H1 (cell line): ENCODE results near the genes KCNMB3, MFN1 and DNAJC19.

DNA sequence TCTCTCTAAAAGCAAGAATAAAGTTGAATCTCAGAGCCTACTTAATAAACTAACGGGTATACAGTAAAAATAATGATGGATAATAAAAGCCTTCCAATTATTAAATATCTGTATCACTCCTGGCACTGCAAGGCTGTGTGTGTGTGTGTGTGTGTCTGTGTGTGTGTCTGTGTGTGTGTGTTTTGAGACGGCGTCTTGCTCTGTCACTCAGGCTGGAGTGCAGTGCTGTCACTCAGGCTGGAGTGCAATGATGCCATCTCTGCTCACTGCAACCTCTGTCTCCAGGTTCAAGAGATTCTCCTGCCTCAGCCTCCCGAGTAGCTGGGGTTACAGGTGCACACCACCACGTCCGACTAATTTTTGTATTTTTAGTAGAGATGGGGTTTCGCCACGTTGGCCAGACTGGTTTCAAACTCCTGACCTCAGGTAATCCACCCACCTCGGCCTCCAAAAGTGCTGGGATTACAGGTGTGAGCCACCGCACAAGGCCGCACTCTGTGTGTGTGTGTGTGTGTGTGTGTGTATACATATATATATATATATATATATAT lies 62.4 kb downstream of the TBL1XR1 start:
- RRBS, result no CpG with 5 or more reads among the region's 11 CpGs
CAGE:
- cytosol, long polyA plus RNA, result no peak
- long polyA plus RNA, result no peak
- nucleus, long polyA plus RNA, result no peak

- RRBS, result no CpG with 5 or more reads among the region's 7 CpGs
CAGE:
- cytosol, long polyA plus RNA, result no peak
- long polyA plus RNA, result no peak
- nucleus, long polyA plus RNA, result no peak
Observed at GRCh38 chr3:177185043-177185736, 12.1 kb downstream of the TBL1XR1 start.

- RRBS, result no CpG with 5 or more reads among the region's 6 CpGs
CAGE:
- cytosol, long polyA plus RNA, result no peak
- long polyA plus RNA, result no peak
- nucleus, long polyA plus RNA, result no peak
Observed at GRCh38 chr3:177201700-177201963, 4.3 kb upstream of the TBL1XR1 start.

DNA sequence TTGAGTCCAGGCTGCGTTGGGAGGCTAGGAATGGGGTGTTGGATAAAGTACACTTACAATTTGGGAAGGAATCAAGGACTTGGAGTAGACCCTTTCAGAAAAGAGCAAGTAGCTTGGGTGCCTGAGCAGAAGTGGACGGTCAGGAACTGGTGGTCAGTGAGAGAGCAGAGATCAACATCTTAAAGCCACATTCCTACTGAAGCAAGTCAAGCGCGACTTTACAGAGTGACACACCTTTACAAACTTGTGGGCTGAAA lies 82.1 kb upstream of the TBL1XR1 start:
- RRBS, result no CpG with 5 or more reads among the region's 4 CpGs
CAGE:
- cytosol, long polyA plus RNA, result no peak
- long polyA plus RNA, result no peak
- nucleus, long polyA plus RNA, result no peak

DNA sequence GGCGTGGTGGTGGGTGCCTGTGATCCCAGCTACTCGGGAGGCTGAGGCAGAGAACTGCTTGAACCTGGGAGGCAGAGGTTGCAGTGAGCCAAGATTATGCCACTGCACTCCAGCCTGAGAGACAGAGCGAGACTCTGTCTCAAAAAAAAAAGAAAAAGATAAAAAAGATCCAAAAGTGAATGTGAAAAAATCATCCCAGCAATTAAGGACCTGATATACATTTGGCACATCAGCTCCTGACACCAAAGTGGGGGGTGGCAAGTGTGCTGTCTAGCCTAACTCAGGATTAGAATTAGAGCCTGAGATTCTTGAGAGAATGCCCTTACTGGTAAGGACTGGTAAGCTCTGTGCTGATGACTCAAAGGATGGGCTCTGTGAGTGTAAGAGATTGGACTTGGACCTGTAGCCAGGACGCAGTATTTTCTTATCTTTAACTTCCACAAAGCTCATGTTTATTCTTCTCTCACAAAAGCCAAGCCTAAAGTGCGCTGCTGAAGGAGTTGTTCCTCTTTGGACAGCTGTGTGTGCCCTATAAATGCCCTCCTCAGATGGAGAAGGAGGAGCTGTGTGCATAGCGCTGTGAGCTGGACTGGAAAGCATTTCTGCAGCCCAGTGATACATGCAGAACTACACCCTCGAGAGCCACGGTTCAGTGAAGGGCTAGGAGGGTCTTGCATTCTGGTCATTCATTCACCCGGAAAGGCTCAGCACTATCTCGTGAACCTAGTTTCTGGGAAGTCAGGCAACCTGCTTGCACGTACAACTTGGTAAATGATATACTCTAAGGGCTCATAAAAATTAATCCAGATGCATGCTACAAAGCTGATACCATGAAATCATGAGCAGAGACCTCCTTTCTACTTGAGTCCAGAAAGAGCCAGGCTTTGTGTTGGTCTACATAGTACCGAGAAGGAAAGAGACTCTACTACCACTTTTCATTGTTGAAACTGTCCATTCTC lies 102.8 kb upstream of the TBL1XR1 start:
- RRBS, result no CpG with 5 or more reads among the region's 12 CpGs
CAGE:
- cytosol, long polyA plus RNA, result no peak
- long polyA plus RNA, result no peak
- nucleus, long polyA plus RNA, result no peak

DNA sequence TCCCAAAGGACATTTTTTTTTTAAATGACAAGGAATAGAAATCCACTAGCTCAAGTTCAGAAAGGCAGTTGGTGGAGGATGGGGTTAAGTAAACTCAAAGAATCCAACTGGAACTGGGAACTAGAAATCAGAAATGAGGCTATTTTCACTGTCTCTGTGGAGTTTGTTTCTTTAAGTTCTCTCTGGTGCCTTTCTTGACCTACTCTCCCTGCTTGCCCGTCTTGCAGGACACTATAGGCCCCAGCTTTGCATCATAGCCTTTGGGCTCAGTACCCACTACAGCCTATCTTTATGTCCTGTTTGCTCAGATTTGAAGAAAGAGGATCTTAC lies 231.7 kb upstream of the TBL1XR1 start:
- RRBS, result no CpG with 5 or more reads among the region's 1 CpG
CAGE:
- cytosol, long polyA plus RNA, result no peak
- long polyA plus RNA, result no peak
- nucleus, long polyA plus RNA, result no peak

GRCh38 chr3:177449399-177449761 lies 252.1 kb upstream of the TBL1XR1 start:
- RRBS, result no CpG with 5 or more reads among the region's 3 CpGs
CAGE:
- cytosol, long polyA plus RNA, result no peak
- long polyA plus RNA, result no peak
- nucleus, long polyA plus RNA, result no peak

DNA sequence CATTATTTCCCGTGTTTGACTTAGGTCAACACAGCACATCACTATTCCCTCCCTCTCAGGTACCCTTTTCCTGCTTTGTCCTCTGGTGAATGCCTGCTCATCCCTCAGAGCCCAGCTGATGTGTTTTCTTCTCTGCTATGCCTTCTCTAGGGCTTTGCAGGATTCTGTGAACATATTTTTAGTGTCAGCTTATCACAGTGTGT lies 267.0 kb upstream of the TBL1XR1 start:
- RRBS, result no CpG with 5 or more reads among the region's 1 CpG
CAGE:
- cytosol, long polyA plus RNA, result no peak
- long polyA plus RNA, result no peak
- nucleus, long polyA plus RNA, result no peak

DNA sequence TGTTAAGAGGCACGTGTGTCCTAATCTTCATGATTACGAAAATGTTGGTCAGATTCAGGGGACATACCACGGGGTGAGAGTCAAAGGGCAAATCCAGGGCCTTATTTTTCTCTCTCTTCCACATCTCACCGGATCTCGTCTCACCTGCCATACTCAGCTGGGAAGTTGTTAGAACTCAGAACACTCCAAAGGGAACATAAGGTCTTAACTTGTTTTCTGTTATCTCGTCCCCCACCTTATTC lies 475.3 kb upstream of the TBL1XR1 start:
- RRBS, result no CpG with 5 or more reads among the region's 6 CpGs
CAGE:
- cytosol, long polyA plus RNA, result no peak
- long polyA plus RNA, result no peak
- nucleus, long polyA plus RNA, result no peak

- RRBS, result no CpG with 5 or more reads among the region's 4 CpGs
CAGE:
- cytosol, long polyA plus RNA, result no peak
- long polyA plus RNA, result no peak
- nucleus, long polyA plus RNA, result no peak
Observed at GRCh38 chr3:178418896-178419409, 117.3 kb upstream of the KCNMB2 start.

DNA sequence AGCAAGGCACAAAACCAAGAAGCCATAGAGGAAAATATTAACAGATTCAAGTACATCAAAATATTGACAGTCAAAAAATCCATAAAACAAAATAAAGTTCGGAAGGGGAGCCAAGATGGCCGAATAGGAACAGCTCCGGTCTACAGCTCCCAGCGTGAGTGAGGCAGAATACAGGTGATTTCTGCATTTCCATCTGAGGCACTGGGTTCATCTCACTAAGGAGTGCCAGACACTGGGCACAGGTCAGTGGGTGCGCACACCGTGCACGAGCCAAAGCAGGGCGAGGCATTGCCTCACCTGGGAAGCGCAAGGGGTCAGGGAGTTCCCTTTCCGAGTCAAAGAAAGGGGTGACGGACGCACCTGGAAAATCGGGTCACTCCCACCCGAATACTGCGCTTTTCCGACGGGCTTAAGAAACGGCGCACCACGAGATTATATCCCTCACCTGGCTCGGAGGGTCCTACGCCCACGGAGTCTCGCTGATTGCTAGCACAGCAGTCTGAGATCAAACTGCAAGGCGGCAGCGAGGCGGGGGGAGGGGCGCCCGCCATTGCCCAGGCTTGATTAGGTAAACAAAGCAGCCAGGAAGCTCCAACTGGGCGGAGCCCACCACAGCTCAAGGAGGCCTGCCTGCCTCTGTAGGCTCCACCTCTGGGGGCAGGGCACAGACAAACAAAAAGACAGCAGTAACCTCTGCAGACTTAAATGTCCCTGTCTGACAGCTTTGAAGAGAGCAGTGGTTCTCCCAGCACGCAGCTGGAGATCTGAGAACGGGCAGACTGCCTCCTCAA lies 211.6 kb downstream of the ZMAT3 start:
- RRBS, result no CpG with 5 or more reads among the region's 32 CpGs
CAGE:
- cytosol, long polyA plus RNA, result no peak
- long polyA plus RNA, result no peak
- nucleus, long polyA plus RNA, result no peak

DNA sequence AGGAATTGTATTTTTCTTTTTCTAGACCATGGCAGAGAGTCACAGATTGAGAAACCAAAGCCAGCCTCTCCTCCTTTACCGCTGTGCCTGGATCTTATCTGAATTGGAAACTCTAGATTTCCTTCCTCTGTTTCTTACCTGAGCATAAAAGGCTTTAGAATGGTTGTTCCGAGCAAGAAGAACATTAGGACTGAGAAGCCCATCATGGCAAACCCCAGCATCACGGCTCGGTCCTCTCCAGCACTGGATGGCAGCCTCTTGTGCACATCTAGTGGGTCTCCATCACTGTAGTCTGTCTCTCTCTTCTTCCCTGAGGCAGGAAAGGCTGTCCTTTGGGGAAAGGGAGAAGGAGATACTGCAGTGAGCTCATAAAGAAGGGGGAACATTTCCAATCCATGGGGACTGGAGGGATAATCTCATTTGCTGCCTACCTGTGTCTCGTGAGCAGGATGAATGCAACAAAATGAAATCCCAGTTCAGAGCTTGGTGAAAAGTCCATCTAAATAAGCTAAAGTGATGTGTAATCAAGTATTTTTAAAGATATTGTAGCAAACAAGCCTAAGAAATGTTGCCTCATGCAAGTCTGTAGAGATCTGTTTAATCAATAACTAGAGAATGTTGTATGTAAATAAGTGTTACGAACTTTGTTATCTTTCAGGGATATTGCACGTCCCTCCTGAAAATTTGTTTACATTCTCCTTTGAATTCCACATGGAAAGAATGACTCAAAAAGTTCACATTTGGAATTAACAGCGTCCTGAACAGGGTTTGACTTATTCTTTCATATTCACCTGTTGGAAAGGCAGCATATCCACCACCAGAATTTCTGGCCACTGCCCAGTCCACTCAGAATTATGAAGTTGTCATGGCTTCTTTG lies at the start of gene KCNMB3:
TSS of gene KCNMB3 (minus strand) at position 510 of the 877 bp plus-strand sequence.
- RRBS, result no CpG with 5 or more reads among the region's 8 CpGs
CAGE:
- cytosol, long polyA plus RNA, result no peak
- long polyA plus RNA, result no peak
- nucleus, long polyA plus RNA, result no peak

DNA sequence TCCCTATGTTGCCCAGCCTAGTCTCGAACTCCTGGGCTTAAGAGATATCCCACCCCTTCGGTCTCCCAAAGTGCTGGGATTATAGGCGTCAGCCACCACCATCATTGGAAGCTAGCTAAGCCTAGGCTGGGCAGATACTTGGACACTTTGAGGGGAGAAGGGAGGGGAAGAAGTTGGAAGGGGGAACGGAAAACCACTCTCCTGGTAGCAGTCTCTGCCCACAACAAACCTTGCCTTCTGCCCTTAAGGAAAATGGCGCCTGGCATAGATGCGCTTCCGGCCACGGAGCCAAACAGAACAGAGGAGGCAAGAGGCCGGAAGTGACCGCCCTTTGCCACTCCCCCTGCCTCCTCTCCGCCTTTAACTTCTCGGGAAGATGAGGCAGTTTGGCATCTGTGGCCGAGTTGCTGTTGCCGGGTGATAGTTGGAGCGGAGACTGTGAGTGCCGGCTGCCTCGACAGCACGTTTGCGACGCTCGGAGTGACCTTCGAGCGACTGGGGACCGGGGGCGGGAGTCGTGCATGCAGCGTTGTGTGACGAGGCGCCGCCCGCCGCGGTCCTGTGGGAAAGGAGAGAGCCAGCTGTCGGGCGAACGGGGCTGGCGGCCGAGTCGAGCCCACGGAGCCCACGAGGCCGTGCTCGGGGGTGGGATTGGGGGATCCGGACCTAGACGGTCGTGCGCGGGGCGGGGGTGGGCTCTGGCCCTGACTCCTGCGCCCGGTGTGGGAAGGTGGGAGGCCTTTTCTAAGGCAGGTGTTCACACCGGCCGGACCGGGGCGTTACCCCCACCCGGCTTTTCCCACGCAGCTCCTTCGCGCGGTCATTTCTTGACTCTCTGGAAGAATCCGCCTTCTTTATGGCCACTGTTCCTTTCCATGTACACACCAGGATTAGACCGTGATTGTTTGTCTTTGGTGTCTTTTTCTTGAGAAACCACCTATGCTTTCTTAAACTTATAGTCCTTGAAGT lies at the start of gene MFN1:
TSS of gene MFN1 (plus strand) at position 337 of the 969 bp plus-strand sequence.
- RRBS, result 1% methylated on average over 21 of the region's 62 CpGs
CAGE:
- cytosol, long polyA plus RNA, result no peak
- long polyA plus RNA, result start-site peak on the plus strand centred at position 356 of the sequence, 32 bp wide, 43 and 68 reads in 2 replicates
- nucleus, long polyA plus RNA, result start-site peak on the plus strand centred at position 368 of the sequence, 34 bp wide, 89 reads

DNA sequence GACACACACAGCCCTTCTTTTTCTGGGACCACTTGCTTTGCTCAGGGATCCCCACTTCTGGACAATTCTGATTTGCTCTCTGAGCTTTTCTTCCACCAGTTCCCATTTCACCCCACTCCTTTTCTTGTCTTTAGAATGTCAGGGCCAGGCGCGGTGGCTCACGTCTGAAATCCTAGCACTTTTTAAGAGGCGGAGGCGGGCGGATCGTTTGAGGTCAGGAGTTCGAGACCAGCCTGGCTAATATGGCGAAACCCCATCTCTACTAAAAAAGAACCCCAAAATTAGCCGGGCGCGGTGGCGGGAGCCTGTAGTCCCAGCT lies 903 bp downstream of the USP13 start:
- RRBS, result no CpG with 5 or more reads among the region's 13 CpGs
CAGE:
- cytosol, long polyA plus RNA, result no peak
- long polyA plus RNA, result no peak
- nucleus, long polyA plus RNA, result no peak

DNA sequence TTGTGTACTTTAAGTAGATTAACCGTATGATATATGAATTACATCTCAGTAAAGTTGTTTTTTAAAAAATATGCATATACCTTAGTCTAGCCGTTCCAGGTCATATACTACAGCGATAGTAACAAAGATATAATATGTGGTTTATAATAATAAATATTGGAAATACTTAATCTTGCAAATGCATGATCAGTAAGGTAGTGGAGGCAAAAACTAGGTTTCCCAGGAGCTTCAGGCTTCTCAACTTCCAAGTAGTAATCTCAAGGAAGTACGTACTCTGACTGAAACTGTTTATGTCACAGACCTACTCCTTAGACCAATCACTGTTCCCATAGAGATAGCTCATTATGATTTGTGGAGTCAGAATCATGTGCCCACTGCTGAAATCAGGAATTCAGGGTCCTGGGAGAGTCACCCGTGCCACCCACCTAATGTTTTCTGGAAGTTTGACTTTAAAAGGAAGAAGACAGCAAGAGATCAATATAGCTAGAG lies 41.7 kb upstream of the FXR1 start:
- RRBS, result no CpG with 5 or more reads among the region's 5 CpGs
CAGE:
- cytosol, long polyA plus RNA, result no peak
- long polyA plus RNA, result no peak
- nucleus, long polyA plus RNA, result no peak

GRCh38 chr3:180976434-180977199 lies 12.9 kb downstream of the DNAJC19 start:
- RRBS, result no CpG with 5 or more reads among the region's 3 CpGs
CAGE:
- cytosol, long polyA plus RNA, result start-site peak on the plus strand at chr3:180976599-180976605, 237 reads
- long polyA plus RNA, result no peak
- nucleus, long polyA plus RNA, result no peak

GRCh38 chr3:180988952-180990211 lies at the start of gene DNAJC19:
DNAJC19 (minus strand) TSS chr3:180989736.
- RRBS, result no CpG with 5 or more reads among the region's 50 CpGs
CAGE:
- cytosol, long polyA plus RNA, result start-site peak on the minus strand at chr3:180989653-180989772, 10,071 reads
- long polyA plus RNA, result start-site peak on the minus strand at chr3:180989653-180989751, 9,810 and 5,834 reads in 2 replicates
- nucleus, long polyA plus RNA, result start-site peak on the minus strand at chr3:180989653-180989751, 5,867 reads

GRCh38 chr3:182238173-182238670 lies 526.5 kb downstream of the SOX2 start:
- RRBS, result no CpG with 5 or more reads among the region's 12 CpGs
CAGE:
- cytosol, long polyA plus RNA, result no peak
- long polyA plus RNA, result no peak
- nucleus, long polyA plus RNA, result no peak

DNA sequence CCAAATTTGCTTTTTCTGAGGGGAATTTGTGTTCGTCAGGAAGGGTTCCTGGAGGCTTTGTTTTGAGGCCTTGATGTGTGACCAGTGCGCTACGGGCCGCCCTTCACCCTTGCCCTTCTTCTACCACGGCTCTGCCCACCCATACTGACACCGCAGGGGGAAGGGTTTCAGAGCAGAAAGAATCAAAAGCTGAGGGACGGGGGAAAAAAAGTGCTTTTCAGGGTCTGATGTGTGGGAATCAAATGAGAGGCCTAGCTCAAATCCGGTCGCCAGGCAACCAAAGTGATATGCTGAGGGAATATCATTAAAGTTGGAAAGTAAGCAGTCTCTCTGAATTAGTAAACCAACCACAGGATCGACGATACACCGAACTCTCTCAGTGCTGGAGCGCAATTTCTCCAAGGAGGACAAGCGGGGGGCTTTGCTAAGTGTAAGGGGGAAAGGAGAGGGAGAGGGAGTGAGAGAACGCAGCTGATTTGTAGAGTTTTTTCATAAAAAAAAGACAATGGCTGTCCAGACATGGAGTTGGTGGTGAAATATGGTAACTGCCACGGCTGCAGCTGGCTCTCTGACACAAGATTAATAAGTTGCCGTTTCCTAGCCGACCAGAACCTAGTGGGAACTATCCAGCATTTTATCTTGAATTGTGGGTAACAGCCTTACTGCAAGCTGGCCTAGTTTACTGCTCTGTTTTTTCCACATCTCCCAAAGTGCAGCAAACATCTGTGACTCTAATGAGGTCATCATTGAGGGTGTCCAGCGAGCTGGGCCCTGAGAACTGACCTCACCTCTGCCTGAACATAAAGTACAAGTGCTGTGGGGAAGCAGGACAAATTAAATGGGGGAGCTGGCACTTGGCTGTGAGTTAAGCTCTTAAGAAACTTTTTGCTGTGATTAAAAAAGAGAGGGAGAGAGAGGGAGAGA lies 530.2 kb downstream of the SOX2 start:
- RRBS, result no CpG with 5 or more reads among the region's 19 CpGs
CAGE:
- cytosol, long polyA plus RNA, result no peak
- long polyA plus RNA, result no peak
- nucleus, long polyA plus RNA, result no peak

- RRBS, result no CpG with 5 or more reads among the region's 55 CpGs
CAGE:
- cytosol, long polyA plus RNA, result no peak
- long polyA plus RNA, result no peak
- nucleus, long polyA plus RNA, result no peak
Observed at GRCh38 chr3:182682511-182683279, 110.6 kb upstream of the ATP11B start.